BJ (cell line): ENCODE results near the gene PA2G4.

GRCh38 chr12:55727384-55727864 is 1.4 kb downstream of the CD63 start:
- CAGE, long polyA plus RNA, result no peak
- RRBS, result 10% methylated on average over 2 of the region's 6 CpGs

GRCh38 chr12:55745892-55746519 is 3.1 kb downstream of the GDF11 start:
- CAGE, long polyA plus RNA, result no peak
- RRBS, result no CpG with 5 or more reads among the region's 6 CpGs

- CAGE, long polyA plus RNA, result no peak
- RRBS, result no CpG with 5 or more reads among the region's 3 CpGs
Observed at GRCh38 chr12:55835622-55836458, 6.5 kb upstream of the DNAJC14 start.

DNA sequence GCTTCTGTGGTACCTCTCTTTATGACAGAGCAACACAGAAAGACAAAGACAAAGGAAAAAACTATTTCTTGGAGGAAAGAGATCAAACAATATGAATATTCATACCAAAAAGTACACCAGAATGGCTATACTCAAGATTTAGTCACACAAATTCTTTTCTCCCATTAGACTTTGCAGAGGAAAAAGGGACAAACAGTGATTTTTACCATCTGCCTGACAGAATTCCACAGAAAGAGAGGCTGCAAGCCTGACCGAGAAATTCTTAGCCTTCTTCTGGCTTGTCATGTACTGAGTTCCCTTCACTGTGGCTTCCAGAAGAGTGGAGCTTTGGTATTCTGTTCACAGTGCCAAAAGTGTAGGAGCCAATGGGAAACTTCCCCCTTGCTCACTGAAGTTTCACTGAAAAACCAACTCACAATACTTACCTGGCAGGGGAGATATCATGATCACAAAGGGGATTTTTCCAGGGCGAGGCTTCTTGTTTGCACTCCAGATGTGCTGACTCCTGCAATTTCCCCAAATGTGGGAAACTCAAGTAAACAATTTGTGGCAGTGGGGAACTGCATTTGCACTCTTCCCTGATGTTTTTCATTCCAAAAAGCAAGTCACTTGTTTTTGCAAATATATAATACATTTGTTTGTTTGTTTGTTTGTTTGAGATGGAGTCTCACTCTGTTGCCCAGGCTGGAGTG is 31.7 kb upstream of the MMP19 start:
- CAGE, long polyA plus RNA, result no peak
- RRBS, result no CpG with 5 or more reads among the region's 2 CpGs

GRCh38 chr12:55934038-55934356 is 3.0 kb downstream of the DGKA start:
- CAGE, long polyA plus RNA, result no peak

DNA sequence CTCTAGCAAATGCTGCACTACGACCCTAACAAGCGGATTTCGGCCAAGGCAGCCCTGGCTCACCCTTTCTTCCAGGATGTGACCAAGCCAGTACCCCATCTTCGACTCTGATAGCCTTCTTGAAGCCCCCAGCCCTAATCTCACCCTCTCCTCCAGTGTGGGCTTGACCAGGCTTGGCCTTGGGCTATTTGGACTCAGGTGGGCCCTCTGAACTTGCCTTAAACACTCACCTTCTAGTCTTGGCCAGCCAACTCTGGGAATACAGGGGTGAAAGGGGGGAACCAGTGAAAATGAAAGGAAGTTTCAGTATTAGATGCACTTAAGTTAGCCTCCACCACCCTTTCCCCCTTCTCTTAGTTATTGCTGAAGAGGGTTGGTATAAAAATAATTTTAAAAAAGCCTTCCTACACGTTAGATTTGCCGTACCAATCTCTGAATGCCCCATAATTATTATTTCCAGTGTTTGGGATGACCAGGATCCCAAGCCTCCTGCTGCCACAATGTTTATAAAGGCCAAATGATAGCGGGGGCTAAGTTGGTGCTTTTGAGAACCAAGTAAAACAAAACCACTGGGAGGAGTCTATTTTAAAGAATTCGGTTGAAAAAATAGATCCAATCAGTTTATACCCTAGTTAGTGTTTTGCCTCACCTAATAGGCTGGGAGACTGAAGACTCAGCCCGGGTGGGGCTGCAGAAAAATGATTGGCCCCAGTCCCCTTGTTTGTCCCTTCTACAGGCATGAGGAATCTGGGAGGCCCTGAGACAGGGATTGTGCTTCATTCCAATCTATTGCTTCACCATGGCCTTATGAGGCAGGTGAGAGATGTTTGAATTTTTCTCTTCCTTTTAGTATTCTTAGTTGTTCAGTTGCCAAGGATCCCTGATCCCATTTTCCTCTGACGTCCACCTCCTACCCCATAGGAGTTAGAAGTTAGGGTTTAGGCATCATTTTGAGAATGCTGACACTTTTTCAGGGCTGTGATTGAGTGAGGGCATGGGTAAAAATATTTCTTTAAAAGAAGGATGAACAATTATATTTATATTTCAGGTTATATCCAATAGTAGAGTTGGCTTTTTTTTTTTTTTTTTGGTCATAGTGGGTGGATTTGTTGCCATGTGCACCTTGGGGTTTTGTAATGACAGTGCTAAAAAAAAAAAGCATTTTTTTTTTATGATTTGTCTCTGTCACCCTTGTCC is 2.0 kb upstream of the RAB5B start:
- CAGE, long polyA plus RNA, result no peak
- RRBS, result no CpG with 5 or more reads among the region's 10 CpGs

- CAGE, long polyA plus RNA, result no peak
- RRBS, result no CpG with 5 or more reads among the region's 5 CpGs
Observed at GRCh38 chr12:55993243-55994303, 3.5 kb upstream of the SUOX start.

DNA sequence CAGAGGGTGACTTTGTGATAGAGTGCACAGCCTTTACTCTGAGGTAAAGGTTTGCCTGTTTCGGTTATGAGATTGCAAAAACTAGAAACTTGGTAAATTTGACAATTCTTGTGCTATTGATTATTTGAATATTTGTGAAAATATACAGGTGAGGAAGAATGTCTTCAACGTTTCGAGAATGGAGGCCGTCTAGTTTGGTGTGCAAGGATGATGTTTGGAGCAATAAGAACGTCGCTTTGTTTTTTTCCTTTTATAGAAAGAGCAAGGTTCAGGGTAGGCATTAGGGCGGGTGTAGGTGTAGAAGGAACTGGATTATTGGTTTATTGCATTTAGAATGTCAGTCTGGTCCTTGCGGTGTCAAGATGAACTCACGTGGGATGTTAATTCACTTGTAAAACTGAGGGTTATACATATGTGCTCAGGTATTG is 1.1 kb downstream of the RPS26 start:
- CAGE, long polyA plus RNA, result no peak
- RRBS, result no CpG with 5 or more reads among the region's 9 CpGs

GRCh38 chr12:56080690-56081145 is 753 bp downstream of the ERBB3 start:
- CAGE, long polyA plus RNA, result no peak
- RRBS, result no CpG with 5 or more reads among the region's 12 CpGs

DNA sequence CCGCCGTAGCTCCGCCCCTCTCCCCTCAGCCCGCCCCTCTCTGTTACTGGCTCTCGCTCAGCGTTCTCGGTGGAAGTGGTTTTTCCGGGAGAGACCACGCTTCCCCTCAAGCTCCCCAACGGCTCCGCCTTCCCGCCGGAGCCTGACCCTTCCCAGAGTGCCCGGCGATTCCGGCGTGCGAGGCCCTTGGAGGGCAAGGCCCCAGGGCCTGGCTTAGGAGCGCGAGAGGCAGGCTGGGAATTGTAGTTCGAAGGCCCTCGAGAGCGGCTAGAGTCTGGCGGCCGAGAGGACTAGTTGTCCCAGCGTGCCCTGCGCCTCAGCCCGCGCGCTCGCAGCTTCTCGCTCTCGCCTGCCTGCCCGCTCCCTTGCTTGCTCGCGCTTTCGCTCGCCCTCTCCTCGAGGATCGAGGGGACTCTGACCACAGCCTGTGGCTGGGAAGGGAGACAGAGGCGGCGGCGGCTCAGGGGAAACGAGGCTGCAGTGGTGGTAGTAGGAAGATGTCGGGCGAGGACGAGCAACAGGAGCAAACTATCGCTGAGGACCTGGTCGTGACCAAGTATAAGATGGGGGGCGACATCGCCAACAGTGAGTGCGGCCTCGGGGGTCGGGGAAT is at the start of gene PA2G4:
Gene PA2G4 (plus strand): TSS at position 319 of the 613 bp plus-strand sequence.
- CAGE, long polyA plus RNA, result start-site peak on the plus strand centred at position 442 of the sequence, 286 bp wide, 2,441 and 901 reads in 2 replicates
- RRBS, result under 1% methylated on average over 6 of the region's 54 CpGs

DNA sequence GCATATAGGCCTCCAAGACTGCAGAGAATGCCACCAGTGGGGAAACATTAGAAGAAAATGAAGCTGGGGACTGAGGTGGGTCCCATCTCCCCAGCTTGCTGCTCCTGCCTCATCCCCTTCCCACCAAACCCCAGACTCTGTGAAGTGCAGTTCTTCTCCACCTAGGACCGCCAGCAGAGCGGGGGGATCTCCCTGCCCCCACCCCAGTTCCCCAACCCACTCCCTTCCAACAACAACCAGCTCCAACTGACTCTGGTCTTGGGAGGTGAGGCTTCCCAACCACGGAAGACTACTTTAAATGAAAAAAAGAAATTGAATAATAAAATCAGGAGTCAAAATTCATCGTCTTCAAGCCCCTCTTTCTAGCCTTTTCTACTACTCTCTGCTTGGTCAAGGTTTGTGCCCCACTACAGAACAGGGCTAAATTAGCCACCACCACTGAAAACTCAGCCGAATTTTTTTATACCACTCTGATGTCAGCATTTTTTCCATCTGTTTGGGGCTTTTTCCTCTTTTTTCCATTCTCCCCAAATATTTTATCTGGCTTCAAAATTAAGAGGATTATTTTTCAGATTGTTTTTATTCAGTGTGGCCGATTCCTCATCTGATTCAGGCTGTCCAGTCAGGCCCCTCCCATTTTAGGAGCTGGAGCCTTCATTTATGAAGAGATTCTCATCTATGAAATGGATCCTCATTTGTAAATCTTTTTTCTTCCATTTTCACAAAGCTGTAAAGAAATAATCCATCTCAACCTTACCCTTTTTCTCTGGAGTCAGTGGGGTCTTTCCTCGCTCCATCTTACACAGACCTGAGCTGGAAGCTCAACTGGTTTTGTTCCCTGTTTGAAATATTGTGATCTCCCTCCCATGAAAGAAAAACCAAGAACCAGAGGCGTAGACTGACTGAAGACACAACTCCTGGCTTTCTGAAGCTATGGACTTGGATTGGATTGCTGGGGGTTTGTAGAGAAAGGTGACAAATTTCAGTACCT is 3.3 kb upstream of the RPL41 start:
- CAGE, long polyA plus RNA, result no peak
- RRBS, result no CpG with 5 or more reads among the region's 8 CpGs

- CAGE, long polyA plus RNA, result no peak
- RRBS, result no CpG with 5 or more reads among the region's 10 CpGs
Observed at GRCh38 chr12:56118713-56119158, 670 bp downstream of the ZC3H10 start.

GRCh38 chr12:56120993-56121783 is 3.1 kb downstream of the ZC3H10 start:
- CAGE, long polyA plus RNA, result no peak
- RRBS, result no CpG with 5 or more reads among the region's 16 CpGs

GRCh38 chr12:56257152-56258185 is 715 bp downstream of the ANKRD52 start:
- CAGE, long polyA plus RNA, result no peak
- RRBS, result 2% methylated on average over 18 of the region's 48 CpGs

- CAGE, long polyA plus RNA, result no peak
- RRBS, result no CpG with 5 or more reads among the region's 8 CpGs
Observed at GRCh38 chr12:56521183-56521631, 413 bp upstream of the RBMS2 start.

DNA sequence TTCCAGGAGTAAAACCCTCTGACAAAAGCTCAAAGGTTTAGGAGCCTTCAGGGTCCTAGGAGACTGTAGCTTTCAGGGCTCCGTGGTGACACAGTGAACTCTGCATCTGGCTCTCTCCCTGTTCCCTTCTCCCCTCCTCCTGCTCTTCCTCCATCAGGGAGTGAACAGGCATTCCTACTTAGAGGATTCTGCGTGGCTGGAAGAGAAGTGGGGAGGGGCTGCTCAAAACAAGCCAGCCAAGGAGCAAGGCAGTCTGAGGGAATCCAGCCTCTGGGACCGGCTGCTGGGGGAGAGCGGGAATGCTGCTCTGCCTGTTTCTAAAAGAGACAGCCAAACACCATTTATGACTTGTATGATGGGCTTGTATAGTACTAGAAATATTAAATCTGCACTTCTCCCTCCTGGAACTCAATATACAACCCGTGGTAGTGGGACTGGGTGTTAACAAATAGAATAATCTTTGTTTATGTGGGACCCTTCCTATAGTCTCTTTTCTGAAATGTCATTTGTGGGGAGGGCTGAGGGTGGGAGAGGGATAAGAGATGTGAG is 49.6 kb downstream of the RBMS2 start:
- CAGE, long polyA plus RNA, result no peak
- RRBS, result no CpG with 5 or more reads among the region's 5 CpGs

GRCh38 chr12:56594429-56595066 is 35.6 kb downstream of the BAZ2A start:
- CAGE, long polyA plus RNA, result no peak
- RRBS, result no CpG with 5 or more reads among the region's 6 CpGs

- CAGE, long polyA plus RNA, result no peak
- RRBS, result no CpG with 5 or more reads among the region's 13 CpGs
Observed at GRCh38 chr12:56597771-56598616, 32.1 kb downstream of the BAZ2A start.

GRCh38 chr12:56609665-56610282 is 20.4 kb downstream of the BAZ2A start:
- CAGE, long polyA plus RNA, result no peak
- RRBS, result no CpG with 5 or more reads among the region's 18 CpGs

DNA sequence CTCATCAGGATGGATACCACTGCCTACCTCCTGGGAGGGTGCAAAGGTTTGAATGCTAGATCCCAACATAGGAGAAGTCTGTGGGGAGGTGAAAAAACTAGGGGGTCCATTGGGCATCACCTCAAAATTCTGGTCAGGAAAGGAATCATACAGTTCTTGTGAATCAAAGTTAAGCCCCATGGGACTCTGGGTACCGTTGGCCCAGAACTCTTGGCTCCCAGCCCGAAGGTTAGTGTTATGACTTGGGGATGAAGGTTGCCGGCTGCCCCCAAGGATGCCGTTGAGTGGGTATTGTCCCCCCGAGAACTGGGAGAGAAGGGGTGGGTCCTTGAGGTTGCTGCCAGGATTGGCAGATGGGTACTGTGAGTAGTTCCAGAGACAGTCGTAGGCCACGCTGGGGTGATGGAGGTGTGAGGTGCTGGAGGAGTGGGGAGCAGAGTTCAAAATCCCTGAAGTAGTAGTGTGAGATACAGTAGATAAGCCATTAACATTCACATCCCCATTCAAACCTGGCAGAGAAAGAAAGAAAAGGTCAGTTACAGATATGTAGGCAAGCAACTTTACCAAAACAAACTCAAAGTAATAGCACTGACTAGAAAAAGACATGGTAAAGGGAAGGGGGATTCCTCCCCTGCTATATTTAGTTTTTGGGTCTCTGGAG is 14.9 kb downstream of the BAZ2A start:
- CAGE, long polyA plus RNA, result no peak
- RRBS, result no CpG with 5 or more reads among the region's 7 CpGs